Osteocyte (in vitro differentiated cells): ENCODE results near the genes EEA1 and CRADD.

DNA sequence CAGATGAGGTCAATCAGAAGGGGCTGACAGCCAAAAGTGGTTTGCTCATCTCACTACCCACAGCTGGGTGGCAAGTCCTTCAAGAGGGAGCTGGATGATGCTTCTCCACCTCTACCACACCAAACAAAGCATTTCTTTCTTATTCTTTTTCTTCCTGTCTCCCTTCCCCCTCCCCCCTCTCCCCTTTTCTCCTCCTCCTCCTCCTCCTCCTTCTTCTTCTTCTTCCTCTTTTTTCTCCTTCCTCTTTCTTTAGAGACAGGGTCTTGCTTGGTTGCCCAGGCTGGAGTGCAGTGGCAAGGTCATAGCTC, 268.1 kb upstream of the PLEKHG7 start:
- PRO-cap = no peak

DNA sequence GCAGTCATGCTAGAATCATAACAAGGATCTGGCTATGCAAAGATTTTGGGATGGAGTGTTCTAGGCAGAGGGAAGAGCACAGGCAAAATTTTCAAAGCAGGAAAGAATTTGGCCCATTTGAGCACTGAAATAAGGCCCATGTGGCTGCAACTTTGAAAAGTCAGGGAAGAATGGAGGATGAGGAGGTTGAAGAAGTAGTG, 182.2 kb upstream of the PLEKHG7 start:
- PRO-cap = no peak

DNA sequence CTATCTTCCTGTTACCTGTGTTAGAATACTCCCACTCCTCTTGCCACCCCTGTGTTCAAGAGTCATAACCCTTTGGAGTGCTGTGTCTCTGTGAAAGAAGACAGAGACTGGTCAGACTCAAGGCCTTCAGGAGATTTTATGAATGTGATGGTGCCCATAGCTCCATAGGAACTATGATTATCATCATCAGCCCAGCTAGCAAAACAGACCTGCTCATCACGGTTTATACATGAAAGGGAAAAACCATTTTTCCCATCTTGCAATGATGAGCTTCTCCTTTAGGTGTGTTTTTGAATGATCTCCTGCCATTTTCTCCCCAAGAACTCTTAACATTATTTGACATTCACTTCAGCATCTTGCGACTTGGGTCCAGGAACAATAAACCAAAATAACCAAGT, 113.1 kb upstream of the PLEKHG7 start:
- PRO-cap = no peak

DNA sequence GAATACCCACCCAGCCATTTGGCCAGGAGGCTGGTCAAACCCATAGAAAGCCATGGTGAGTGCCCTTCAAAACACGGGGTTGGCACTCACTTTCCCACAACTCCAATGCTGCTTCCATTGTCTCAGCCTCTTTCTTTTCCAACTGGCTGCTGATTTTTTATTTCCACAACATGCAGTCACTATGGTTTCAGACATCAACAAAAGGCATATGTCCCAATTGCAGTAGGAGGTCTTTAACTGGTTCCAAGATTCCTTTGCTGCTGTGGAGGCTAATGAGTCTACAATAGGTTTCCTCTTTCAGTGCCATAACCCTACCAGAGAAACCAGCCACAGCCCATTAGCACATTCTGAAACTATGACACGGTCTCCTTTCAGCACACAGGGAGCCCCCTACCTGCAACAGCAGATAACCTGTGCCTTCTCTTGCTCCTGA, 32.3 kb downstream of the PLEKHG7 start:
- PRO-cap = bidirectional peak, plus-strand start at position 251 of the sequence, minus-strand start at position 144 of the sequence

DNA sequence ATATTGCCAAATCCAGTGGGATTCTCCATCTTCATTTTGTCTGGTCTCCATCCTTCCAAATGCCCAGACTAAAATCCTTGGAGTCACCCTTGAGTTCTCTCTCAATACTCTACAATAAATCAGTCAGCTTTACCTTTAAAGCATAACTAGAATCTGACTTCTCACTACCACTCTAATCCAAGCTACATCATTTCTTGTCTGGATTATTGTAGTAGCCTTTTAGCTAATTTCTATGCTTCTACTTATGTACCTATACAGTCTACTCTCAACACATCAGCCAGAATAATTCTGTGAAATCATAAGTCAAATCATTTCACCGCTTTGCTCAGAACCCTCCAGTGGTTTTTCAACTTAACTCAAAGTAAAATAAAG, 105.0 kb downstream of the EEA1 start:
- PRO-cap = no peak

DNA sequence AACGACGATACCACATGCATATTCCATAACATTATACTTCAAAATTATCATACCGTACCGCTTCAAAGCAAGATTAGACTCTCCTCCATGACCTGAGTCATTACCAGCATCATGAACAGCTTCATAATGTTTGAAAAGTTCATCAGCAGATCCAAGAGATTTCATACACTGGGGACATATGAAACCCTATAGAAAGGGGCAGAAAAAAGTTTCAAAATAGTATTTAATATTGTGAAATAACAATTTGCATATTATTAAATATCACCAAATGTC, 64.4 kb downstream of the EEA1 start:
- PRO-cap = no peak

- PRO-cap = unidirectional peak, plus-strand start at chr12:92928490; bidirectional peak, plus-strand start at chr12:92928722, minus-strand start at chr12:92928791; unidirectional peak, minus-strand start at chr12:92929026; bidirectional peak, plus-strand start at chr12:92929503, minus-strand start at chr12:92929324
These were observed at the start of gene EEA1 for GRCh38 chr12:92928400-92929401. Gene EEA1 (minus strand): TSS chr12:92929295.

- PRO-cap = no peak
These were observed 204.4 kb upstream of the NUDT4 start for GRCh38 chr12:93173367-93173756.

GRCh38 chr12:93183806-93184859, 193.6 kb upstream of the NUDT4 start:
- PRO-cap = no peak

GRCh38 chr12:93541440-93542252, 30.8 kb upstream of the SOCS2 start:
- PRO-cap = no peak

DNA sequence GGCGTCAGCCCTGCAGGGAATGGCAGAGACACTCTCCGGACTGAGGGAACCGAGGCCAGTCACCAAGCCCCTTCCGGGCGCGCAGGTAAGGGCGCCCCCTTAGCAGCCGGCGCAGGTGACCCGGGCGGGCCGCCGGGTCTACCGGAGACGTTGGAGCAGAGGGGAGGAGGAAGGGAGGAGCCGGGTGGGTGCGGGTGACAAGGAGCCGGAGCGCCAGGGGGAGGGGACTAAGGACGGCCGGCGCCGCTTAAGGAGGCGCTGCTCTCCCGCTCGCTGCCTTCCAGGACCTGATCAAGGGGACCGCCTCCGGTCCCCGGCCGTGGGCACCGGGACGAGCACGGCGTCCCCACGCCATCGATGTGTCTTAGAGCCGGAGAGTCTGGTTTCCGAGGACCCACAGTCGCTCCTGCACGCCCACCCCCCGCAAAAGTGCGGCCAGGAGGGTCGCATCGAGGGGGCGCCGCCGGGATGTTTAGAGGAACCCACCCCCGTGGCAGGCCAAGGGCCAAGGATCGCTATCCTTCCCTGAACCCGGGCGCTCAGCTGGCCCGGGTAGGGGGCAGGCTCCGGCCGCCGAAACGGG, 2.3 kb upstream of the SOCS2 start:
- PRO-cap = bidirectional peak, plus-strand start at position 276 of the sequence, minus-strand start at position 173 of the sequence

- PRO-cap = no peak
These were observed 513 bp downstream of the SOCS2 start for GRCh38 chr12:93573077-93573298.

GRCh38 chr12:93590898-93592163, 18.9 kb downstream of the SOCS2 start:
- PRO-cap = bidirectional peak, plus-strand start at chr12:93591604, minus-strand start at chr12:93591446

- PRO-cap = no peak
These were observed 20.7 kb downstream of the SOCS2 start for GRCh38 chr12:93593008-93593648.

- PRO-cap = bidirectional peak, plus-strand start at chr12:93677511, minus-strand start at chr12:93677302; unidirectional peak, minus-strand start at chr12:93677939
These were observed at the start of gene CRADD for GRCh38 chr12:93677011-93678189. Gene CRADD (plus strand): TSS chr12:93677375.

DNA sequence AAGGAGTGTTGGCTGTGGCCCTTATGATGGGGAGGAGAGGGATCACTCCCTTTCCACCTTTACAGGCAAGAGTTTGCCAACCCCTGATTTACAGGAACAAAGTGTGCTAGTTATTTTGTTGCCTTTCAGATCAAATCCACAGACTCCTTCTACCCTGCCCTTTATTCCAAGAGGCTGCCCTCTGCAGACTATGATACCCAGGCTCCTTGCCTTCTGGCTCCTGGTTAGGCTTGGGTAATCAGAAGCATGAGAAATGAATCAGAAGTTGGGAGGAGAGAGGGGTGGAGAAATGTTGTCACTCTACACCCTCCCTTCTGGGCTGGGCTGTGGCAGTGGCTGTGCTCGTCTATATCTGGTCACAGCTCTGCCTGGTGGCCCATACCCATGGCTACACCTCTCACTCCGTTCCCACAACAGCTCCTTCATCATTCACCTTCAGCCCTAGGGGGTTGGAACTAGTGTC, 204.6 kb upstream of the PLXNC1 start:
- PRO-cap = no peak

DNA sequence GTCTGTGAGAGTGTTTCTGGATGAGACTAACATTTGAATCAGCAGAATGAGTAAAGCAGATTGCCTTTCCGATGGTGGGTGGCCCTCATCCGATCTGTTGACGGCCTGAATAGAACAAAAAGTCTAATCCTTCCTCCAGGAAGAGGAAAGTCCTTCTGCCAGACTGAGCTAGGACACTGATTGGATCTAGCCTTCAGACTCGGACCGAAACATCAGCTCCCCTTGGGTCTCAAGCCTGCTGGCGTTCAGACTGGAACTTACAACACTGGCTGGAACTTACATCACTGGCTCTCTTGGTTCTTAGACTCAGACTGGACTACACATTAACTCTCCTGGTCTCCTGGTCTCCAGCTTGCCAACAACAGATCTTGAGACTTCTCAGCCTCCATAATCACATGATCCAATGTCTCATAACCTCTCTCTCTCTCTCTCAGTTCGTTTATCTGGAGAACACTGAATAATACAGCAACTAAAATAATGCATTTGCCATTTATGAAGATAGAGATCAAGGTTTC, 193.5 kb upstream of the PLXNC1 start:
- PRO-cap = no peak

- PRO-cap = no peak
These were observed 100.6 kb upstream of the PLXNC1 start for GRCh38 chr12:94047573-94048390.

DNA sequence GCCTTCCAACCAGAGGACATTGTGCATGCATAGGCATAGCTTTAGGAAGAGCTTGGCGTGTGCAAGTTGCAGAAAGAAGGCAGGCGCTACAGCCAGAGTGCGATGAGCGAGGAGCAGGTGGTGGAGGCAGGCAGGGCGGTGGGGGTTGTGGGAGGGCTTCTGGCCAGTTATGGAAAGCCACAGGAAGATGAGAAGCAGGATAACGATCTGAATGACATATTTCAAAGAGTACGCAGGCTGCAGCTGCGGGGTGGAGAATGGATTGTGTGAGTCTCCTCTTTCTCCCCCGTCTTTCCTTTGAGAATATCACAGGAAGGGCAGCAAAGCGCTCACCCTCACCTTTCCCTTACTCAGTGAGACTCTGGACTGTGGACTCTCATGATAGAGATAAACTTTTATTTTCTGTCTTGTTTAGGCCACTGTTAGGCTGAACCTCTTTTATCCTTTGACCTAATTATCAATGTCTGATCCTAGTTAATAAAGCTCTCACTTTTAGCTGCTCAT, 48.7 kb upstream of the PLXNC1 start:
- PRO-cap = no peak

DNA sequence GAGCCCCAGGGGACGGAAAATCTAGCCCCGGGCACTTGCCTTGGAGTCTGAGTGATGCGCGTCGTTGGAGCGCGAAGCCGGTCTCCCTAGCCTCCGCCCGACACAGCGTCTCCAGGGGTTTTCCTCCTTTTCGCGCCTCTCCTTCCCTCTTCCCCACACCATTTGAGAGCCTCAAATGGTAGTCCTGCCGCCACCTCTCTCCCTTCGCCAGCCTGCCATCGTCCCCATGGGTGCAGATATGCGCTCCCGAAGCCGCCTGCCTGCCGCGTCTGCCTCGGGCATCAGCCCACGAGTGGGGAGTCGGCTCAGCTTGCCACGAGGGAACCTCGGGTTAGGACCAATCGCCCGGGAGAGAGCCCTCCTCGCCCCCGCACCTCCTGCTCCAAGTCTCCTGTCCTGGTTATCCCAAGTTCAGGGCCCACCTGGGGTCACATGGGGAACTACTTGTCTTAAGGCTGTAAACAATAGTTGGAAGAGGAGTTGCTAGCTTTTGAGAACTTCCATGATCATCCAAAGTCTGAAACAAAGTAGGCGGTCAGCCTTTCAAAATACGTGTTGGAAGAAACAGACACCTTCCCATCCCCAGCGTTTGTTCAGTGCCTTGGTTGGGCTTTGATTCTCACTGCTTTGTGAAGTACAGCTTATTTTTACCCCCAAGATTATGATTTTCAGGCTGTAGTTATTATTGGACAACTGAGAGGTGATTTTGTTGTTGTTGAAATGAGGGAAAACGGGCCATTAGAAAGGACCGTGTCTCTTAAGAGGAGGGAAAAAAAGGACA, 684 bp upstream of the CEP83 start:
- PRO-cap = bidirectional peak, plus-strand start at position 156 of the sequence, minus-strand start at position 113 of the sequence; unidirectional peak, minus-strand start at position 294 of the sequence